ENCODE results near the genes INTS7, FLVCR1 and PROX1.

GRCh38 chr1:211897010-211897396 is 66.4 kb upstream of the LPGAT1 start:
- PRO-cap: no peak

DNA sequence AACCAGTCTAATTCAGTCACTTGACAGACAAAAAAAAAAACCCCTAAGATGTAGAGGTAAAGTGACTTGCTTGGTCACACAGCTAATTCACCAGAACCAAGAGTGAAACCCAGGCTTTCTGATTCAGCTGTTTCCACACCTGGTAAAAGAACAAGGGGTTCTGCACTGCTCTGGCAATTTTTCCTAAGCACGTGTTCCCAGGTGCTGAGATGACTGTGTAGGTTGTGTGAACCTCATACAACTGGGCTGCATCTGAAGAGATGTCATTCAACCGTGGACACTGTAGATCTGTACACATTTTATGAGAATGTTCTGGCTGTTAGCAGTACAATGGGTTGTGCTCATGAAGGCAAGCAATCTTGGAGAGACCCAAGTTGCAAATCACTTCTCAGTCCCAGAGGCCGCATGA is 95.5 kb downstream of the INTS7 start:
- PRO-cap: no peak

GRCh38 chr1:212035057-212036158 is at the start of gene INTS7:
Gene INTS7, minus strand, starts transcription at chr1:212035557.
- PRO-cap: bidirectional peak, plus-strand start at chr1:212035348, minus-strand start at chr1:212035117; bidirectional peak, plus-strand start at chr1:212035780, minus-strand start at chr1:212035545; bidirectional peak, plus-strand start at chr1:212035986, minus-strand start at chr1:212036027

DNA sequence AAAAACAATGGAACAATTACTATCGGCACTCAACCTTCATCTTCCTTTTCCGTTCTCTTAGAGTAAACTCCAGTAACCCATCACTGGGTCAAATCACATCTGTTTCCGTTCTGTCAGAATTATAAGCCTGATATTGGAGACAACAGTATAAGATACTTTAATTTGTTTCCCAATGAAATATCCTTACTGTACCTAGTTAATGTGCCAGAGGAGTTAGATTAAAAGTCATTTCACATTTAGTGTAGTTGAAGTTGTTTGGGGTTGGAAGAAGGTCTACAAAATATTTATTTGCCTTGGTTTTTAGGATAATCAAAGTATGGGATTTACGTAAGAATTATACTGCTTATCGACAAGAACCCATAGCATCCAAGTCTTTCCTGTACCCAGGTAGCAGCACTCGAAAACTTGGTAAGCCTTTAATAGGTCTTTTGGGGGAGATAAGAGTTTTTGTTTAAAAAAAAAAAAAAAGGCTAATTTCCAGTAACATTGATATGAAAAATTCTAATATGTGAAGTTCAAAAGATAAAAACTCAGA is 32.4 kb downstream of the DTL start:
- PRO-cap: no peak

DNA sequence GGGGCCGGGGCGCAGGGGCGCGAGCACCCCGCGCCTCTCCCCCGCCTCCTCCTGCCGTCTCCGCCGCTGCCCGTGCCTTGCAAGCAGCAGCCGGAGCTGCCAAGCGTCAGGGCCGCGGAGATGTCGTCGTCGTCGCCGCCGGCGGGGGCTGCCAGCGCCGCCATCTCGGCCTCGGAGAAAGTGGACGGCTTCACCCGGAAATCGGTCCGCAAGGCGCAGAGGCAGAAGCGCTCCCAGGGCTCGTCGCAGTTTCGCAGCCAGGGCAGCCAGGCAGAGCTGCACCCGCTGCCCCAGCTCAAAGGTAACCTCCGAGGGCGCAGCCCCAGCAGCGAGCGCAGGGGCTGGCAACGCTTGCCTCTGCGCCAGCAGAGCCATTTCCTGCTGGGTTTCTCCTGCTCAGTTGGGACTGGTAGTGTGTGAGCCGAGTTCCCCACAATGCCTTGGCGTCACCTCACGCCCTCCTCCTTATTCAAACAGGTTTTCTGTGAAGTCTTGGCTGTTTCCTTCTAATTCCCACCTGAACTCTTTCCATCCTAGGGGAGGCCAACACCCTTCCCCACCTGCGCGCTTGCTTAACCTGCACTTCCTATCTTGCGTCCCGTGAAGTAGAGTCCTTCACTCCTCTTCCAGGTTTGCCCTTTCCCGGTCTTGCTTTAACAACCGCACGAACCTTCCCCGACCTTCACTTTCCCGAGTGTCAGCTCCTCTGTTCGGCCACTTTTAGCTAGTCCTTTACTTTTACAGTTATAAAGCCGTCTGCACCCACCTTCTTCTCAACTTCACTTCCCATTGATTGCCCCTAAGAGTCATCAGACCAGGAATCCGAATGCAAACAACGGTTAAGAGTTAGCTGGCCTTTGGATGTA is 1.0 kb downstream of the PPP2R5A start:
- PRO-cap: bidirectional peak, plus-strand start at position 160 of the sequence, minus-strand start at position 186 of the sequence; unidirectional peak, minus-strand start at position 414 of the sequence

- PRO-cap: no peak
Observed at GRCh38 chr1:212288907-212289599, 3.8 kb downstream of the PPP2R5A start.

DNA sequence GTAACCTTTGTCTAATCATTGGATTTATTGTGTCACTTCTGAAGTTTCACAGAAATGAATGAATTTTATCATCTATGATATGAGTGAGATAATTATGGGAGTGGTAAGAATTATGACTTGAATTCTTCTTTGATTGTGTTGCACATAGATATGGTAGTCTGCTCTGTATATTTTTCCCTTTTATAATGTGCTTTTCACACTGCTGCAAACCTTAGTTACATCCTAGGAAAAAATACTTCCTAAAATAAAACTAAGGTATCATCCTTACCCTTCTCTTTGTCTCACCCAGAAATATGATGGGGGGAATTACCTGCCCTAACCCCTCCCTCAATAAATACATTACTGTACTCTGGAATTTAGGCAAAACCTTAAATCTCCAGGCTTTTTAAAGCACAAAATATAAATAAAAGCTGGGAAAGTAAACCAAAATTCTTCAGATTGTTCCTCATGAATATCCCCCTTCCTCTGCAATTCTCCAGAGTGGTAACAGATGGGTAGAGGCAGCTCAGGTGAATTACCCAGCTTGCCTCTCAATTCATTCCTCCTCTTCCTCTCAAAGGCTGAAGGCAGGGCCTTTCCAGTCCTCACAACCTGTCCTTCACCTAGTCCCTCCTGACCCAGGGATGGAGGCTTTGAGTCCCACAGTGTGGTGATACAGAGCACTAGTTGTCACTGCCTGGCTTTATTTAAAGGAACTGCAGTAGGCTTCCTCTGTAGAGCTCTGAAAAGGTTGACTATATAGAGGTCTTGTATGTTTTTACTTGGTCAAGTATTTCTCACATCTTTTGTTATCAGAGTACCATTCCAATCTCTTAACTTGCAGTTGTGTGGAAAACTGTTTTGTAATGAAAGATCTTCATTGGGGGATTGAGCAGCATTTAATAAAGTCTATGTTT is 53.5 kb downstream of the PACC1 start:
- PRO-cap: no peak

GRCh38 chr1:212469899-212470554 is 37.3 kb downstream of the NENF start:
- PRO-cap: no peak

DNA sequence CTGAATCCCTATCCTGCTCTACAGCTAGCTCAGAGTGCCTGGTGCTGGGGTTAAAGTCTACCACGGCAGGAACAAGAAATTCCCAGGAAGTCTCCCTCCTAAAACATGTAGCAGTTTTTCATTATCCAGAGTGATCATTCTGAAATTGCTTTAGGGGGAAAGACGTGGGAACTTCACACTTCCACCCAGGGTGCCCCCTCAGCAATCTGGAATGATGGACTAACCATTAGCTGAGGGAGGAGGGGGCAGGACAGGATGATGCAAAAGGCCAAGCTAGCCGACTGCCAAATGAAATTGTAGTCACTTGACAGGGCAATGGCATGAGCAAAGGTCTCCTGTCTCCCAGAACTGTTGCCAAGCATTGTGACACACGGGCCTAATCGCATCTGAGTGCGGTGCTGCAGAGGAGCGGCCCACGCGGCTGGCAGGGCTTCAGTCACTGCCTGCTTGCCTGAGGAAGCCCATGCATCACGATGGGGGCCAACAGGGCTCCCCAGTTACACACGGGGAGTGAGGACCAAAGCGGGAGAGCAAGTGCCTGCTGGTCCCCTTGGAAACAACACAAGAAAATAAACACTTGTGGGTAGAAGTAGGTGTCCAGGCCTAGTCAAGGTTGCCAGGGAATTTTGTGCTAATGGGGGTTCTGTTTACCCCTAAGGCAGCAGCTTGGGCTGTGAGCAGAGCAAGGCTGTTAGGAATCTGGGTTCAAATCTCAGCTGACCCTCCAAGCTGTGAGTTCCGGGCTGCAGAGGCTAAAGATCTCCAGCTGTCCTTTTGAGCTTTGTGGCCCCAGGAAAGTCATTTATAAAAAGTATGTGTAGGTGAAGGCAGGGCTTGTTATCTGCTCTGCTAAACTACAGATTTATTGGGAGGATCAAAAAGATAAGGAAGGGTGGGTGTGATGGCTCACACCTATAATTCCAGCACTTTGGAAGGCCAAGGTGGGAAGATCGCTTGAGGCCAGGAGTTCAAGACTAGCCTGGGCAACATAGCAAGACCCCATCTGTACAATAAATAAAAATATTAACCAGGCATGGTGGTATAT is 85.9 kb downstream of the NENF start:
- PRO-cap: no peak

DNA sequence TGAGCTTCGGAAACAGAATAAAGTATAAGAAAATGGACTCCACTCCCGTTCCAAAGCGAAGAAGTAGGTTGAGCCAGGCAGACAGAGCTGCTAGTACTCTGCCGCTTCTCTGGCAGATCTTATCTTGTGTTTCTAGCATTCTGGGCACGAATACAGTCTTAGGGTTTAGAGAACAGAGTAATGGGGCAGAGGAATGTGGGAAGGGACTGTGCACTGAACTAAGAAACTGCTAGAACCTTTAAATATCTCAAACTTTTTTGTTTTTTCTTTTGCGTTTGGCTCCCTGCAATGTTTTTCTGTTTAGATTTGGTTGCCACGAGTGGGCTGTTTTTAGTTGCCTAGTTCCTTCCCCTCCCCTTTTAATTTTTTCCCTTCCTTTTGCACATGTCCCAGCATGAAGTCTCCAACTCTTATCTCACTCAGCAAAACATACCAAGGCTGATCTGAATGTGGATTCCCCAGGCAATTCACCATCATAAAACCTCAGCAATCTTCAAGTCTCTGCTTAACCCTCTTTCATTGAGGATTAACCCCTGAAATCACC is 3.1 kb upstream of the ATF3 start:
- PRO-cap: no peak

GRCh38 chr1:212611520-212612110 is 3.1 kb downstream of the ATF3 start:
- PRO-cap: no peak

- PRO-cap: no peak
Observed at GRCh38 chr1:212639079-212639336, 14.7 kb downstream of the GARIN4 start.

GRCh38 chr1:212700959-212701551 is 1.4 kb upstream of the BATF3 start:
- PRO-cap: no peak

GRCh38 chr1:212857963-212858623 is at the start of gene FLVCR1:
Gene FLVCR1, plus strand, starts transcription at chr1:212858275.
- PRO-cap: bidirectional peak, plus-strand start at chr1:212858283, minus-strand start at chr1:212858087

DNA sequence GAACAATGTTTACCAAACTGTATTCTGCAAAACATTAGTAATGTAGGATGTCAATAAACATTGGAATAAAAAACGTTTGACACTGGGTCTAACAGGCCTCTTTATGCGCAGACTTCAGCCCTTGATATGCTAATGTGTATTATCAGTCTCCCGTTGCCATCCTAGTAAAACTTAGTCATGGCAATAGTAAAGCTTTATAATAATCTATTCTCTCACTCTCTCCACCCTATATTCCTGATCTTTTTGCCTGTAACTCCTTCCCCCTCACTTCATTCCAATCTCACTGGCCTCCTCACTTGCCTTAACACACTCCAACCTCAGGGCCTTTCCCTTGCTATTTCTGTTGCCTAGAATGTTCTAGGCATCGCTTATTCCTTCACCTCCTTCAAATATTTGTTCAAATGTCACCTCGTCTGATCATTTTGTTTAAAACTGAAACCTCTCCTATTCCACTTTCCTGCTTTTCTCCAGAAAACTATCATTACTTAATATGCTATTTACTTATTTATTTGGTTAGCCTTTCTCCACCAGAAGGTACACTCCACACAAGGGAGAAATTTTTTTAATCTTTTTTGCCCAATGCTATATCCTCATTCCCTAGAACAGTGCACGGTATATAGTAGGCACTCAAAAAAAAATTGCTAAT is 10.0 kb downstream of the ANGEL2 start:
- PRO-cap: no peak

DNA sequence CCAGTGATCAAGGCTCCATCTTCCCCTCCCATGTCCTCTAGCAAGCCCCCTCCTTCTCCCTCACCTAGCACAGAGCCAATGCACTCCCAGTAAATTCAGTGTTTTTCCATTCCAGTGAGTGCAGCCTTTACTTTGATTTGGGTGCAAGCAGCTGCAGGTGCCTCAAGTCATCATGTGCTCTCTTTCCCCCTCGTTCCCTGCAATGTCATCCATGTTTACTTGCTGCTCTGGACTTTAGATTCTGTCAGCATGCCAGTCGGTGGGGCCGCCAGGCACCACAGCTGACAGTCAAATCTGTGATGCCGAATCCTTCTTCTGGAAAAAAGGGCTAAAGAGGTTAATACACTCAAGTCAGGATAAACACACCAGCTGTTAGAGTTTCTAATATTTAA is 228.0 kb upstream of the PROX1 start:
- PRO-cap: no peak

DNA sequence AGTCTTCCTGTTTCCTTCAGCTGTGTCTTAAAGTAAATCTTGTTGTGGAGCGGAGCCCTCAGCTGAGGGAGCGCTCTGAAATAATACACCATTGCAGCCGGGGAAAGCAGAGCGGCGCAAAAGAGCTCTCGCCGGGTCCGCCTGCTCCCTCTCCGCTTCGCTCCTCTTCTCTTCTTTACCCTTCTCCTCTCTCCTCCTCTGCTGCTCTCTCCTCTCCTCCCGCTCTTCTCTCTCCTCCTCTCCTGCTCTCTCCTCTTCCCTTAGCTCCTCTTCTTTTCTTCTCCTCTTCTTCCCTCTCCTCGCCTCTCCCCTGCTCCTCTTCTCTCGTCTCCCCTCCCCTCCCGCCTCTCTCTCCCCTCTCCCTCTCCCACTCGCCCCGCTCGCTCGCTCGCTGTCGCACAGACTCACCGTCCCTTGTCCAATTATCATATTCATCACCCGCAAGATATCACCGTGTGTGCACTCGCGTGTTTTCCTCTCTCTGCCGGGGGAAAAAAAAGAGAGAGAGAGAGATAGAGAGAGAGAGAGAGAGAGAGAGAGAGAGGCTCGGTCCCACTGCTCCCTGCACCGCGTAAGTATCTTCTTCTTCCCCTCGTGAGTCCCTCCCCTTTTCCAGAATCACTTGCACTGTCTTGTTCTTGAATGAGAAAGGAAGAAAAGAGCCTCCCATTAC is at the start of gene PROX1:
TSS of gene PROX1 (plus strand) at position 61 of the 673 bp plus-strand sequence.
- PRO-cap: bidirectional peak, plus-strand start at position 42 of the sequence, minus-strand start outside the sequence; bidirectional peak, plus-strand start at position 370 of the sequence, minus-strand start at position 250 of the sequence

DNA sequence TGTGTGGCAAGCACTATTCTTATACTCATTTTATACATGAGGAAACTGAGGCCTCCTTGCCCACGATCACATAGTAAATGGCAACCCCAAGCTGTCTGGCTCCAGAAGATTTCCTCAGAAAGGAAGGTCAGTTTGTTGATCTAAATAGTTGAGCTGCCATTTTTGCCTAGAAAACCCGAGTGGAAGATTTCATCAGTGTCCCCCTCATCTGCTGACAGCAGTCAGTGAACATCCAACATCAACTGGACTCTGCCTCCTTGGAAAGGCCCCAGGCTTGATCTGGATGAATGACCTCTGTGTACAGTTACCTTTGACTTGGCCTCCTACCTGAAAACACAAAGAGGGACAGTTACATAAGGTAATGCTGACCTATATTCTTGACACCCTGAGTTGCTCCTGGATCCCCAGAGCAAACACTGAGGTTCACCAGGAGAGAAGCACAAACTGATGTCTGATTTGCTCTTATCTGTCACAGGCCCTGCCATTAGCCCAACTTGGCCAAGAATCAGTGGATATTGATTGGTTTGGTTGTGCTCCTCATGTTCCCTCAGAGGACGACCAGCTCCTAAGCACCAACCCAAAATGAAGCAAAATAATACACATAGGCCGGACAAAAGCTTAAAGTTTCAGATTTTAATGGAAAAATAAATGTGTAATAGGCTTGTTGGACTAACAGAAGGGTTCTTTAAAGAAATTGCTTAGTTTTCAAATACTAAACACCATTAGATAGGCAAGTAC is 139.0 kb downstream of the PROX1 start:
- PRO-cap: no peak

DNA sequence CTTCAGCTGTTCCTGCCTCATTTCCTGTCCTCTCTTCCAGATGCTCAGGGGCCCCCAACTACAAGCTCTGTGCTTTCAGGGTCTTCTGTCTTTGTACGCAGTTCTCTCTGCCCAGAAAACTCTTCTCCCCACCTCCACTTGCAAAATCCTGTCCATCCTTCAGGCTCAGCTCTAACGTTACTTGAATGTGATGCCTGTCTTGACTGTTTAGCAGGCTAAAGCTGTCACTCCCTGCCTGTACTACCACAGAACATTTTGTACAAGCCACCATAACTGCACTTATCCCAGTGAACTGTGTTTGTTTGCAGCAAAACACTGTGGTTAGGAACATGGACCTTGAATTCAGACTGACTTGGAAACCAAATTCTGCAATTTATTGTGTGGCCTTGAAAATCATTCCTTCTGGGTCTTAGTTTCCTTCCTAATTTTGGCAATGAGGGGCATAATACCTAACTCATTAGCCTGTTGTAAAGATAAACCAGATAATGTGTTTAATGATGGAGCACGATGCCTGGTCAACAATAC is 2.2 kb upstream of the SMYD2 start:
- PRO-cap: no peak

DNA sequence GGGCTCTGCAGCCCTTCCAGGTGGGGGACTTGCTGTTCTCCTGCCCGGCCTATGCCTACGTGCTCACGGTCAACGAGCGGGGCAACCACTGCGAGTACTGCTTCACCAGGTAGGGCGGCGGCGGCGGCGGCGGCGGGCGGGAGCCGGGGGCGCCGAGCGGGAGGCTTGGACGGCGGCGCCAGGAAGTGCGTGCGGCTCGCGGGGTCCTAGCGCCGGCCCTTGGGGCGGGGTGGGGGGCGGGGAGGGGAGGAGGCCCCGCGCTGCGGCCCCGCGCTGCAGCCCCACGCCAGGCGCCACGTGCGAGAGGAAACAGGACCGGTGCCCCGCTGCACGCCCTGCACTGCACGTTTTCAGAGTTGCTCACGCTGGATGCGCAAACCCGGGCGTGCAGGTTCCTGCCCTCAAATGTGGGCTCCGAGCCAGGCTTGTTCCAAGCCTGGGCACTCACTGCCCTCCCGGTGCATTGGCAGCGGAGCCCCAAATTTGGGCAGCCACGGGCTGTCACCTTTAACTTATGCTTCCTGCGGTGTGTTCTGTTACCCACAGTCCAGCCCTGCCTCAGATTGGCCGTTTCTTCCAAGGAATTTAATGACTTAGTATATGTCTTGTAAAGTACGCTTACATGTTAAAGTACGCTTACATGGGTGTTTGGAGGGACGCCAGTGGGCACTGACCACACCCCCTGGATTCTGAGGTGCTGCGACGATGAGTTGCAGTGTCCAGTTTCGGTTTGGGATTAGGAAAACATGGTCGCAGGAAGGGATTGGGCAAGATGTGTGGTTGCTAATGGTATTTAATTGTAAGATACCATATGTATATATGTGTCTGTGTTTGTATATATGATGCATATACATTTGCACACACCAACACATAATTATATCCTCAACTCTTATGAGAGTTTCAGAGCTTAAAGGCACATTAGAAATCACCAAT is 626 bp downstream of the SMYD2 start:
- PRO-cap: bidirectional peak, plus-strand start at position 284 of the sequence, minus-strand start at position 92 of the sequence